Neural crest cell (in vitro differentiated cells): ENCODE data around the genes FOXN3 and NRDE2.

DNA sequence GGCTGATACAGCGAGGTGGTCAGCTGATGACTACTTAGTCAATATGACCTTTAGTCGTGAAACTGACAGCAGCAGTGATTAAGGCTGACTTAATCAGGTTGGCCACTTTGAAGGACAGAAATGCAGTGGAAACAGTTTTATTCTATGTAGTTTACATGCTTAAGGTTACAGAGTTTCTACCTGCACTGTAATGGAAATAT, 51.0 kb downstream of the ZC3H14 start:
- PRO-cap: no peak

- PRO-cap: no peak
Observed at GRCh38 chr14:89011689-89012768, 187.6 kb downstream of the TTC8 start.

DNA sequence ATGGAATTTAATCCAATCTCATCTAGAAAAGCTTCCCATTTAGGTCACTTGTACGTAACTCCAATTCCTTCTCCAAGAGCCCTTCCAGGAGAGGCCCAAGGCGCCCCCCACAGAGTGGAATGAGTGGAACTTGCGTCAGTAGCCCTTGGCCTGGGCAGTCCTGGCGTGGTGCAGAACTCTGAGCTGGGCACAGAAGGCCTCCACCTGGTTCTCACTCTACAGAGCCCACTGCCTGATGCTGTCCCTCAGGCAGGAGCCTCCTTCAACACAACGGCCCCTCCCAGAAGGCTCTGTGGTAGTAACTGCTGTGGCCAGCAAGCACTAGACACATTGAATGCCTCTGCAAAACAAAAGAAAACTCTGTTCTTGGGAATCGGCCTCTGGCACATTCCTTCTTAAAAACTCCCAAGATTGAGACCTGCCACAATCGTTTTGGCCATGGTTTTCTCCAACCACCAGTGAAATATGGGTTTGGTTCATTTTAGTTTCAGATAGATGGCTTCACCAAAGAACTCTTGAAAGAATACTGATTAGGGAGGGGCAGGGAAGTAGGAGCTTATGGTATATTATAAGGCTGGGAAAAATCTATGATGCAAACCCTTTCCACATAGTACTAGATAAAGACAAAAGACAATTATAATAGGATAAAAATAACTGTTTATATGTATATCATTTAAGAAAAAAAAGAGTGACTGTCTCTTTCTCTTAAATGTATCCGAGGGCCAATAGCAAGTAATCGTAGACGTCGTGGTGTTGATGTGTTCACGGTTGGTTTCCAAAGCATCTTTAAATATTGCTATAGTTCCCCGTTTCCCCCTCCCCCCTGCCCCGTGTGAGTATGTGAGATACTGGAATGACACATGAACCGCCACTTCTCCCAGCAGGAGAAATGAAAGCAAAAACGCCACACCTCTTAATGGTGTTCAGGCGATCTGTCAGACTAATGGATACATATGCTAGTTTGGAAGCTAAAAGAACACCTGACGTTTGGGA, 258.7 kb downstream of the FOXN3 start:
- PRO-cap: no peak

DNA sequence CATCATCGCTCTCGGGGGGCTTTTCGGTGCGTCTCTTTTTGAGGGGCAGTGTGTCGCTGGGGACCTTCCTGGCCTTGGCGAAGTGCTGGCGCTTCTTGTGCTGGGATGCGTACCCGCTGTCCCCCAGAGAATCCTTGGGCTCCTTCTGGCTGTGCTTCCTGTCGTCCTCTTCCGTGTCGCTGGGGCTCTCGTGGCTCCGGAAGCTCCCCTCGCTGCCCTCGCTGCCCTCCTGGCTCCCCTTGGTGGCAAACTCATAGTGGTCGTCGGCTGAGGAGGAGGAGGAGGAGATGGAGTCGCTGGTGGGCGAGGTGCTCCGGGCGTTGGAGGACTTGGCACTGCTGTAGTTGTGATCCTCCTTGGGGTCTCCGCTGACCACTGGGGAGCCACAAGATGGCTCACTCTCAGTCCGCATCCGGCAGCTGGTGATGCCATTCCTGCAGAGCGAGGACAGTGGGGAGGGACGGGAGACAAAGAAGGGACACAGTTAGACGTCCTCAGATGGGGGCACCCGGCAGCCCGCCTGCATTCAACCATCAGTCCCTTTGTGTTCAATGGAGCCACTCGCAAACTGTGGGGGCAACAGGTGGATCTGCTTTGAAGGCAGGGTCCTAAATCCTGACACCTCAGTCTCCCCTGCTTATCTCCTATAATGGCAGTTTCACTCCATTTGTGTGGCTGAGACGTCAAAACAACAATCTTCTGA, 254.3 kb downstream of the FOXN3 start:
- PRO-cap: no peak

DNA sequence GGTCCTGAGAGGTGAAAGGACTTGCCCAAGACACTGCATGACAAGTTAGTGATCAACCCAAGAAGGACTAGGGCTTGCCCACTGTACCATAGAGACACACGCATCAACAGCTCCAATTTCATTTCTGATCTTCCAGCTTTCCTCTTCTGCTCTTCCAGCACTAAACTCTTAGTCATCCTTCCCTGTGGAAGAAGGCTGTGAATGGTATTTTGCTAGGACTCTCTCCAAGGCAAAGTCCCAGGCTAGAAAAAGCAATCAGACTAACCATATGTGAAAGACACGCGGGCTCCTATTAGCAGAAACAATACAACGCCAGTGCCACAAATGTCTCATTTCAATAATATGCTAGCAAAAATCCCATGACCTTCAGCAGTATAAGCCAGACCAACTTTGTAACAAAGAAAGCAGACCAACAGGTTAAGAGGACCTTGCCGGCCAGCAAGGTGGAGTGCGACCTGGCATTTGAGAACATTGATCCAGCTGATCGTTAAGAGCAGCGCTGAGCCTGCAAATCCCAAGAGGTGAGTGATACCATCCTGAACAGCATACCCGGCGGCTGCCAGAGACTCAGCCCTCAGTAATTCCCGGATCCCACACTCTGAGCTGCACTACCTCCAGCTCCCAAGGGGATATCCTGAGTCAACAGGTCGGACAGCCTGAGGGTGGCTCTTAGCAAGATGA, 132.6 kb downstream of the FOXN3 start:
- PRO-cap: no peak

DNA sequence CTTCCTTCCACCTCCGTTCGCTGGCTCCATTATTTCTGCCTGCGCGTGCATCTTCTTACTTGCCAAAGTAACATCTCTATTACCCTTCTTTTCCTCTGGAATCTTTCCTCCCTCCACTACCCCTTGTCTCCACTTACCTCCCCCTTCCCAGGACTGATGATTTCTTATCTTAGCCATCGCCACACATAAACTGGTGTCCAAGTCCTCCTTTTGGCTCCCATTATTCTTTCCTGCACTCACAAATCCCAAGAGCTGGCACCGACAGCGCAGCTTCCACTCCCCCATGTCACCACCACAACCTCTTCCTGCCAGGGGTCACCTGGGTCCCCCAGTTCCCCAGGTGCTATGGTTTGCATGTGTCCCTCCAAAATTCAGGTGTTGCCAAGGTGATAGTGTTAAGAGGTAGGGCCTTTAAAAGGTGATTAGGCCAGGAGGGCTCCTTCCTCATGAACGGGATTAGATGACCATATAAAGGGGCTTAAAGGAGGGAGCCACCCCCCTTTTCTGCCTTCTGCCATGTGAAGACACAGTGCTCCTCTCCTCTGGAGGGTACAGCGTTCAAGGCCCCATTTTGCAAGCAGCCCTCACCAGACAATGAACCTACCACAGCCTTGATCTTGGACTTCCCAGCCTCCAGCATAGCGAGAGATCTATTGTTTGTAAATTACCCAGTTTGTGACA, 124.8 kb downstream of the FOXN3 start:
- PRO-cap: no peak

DNA sequence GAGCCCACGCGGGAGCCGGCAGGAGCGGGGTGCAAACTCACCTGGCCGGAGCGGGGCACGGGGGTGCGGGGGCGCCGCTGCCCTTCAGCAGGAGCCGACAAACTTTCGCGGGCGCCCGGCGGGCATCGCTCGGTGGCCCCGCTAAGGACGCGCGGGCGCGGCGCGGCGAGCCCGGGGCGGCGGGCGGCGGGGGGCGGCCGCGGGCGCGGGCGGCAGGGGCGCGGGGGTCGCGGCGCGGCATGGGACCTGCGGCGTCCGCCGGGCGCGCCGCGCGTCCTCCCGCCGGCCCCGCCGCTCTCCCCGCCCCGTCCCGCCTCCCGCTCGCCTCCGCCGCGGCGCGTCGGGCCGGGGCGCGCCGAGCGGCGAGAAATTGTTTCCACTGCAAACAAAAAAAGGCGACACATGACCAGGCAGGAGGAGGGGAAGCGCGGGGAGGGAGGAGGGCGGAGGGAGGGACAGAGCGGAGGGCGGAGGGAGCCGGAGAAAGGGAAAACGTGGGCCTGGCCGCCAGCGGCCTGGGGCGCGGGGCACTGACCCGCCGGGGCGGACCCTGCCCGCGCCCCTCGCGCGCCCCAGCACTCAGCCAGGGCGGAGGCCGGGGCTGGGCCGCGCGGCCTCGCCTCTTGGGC, at the start of gene FOXN3:
TSS of gene FOXN3 (minus strand) at position 404 of the 629 bp plus-strand sequence.
- PRO-cap: bidirectional peak, plus-strand start at position 578 of the sequence, minus-strand start at position 299 of the sequence

GRCh38 chr14:89564046-89565025, 147.3 kb upstream of the FOXN3 start:
- PRO-cap: no peak

- PRO-cap: no peak
Observed at GRCh38 chr14:89648445-89649159, 231.6 kb upstream of the FOXN3 start.

DNA sequence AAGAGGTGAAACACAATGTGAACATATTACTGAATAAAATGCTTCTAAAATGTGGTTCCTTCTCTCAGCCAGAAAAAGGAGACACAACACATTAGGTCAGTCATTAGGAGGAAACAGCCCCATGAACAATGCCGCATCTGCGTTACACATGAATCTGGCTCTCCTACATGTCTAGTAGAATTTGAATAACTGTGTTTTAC, 51.7 kb downstream of the EFCAB11 start:
- PRO-cap: no peak

DNA sequence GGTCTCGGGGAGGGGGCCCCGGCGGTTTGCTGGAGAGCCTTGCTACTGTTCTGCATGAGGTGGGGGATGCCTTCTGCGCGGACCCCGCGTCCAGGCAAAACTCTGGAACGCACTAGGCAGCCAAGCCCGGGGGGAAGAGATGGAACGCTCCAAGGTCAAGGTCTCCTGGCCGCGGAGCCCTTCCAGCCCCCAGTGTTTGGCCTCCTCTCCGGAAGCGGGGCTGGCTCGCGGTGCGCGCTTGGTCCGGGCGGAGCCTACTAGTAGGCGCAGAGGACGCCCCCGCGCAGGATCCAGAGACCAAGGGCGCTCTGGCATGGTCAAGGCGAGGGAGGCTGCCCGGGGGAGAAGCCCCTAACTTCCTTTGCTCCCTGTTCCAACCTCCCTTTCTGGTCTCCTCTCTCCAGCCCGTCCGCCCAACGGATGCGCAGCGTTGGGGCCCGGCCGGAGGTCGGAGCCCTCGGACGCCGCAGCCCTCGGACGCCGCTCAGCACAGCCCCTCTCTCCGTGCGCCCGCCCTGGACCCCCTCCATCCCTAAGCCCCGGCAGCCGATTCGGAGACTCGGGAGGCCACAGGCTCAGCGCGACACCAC, 741 bp upstream of the KCNK13 start:
- PRO-cap: no peak

GRCh38 chr14:90299501-90299905, 32.2 kb downstream of the NRDE2 start:
- PRO-cap: no peak

GRCh38 chr14:90331423-90332554, at the start of gene NRDE2:
NRDE2 (minus strand) TSS chr14:90331941.
- PRO-cap: bidirectional peak, plus-strand start at chr14:90331715, minus-strand start at chr14:90331644; bidirectional peak, plus-strand start at chr14:90332212, minus-strand start at chr14:90331941

DNA sequence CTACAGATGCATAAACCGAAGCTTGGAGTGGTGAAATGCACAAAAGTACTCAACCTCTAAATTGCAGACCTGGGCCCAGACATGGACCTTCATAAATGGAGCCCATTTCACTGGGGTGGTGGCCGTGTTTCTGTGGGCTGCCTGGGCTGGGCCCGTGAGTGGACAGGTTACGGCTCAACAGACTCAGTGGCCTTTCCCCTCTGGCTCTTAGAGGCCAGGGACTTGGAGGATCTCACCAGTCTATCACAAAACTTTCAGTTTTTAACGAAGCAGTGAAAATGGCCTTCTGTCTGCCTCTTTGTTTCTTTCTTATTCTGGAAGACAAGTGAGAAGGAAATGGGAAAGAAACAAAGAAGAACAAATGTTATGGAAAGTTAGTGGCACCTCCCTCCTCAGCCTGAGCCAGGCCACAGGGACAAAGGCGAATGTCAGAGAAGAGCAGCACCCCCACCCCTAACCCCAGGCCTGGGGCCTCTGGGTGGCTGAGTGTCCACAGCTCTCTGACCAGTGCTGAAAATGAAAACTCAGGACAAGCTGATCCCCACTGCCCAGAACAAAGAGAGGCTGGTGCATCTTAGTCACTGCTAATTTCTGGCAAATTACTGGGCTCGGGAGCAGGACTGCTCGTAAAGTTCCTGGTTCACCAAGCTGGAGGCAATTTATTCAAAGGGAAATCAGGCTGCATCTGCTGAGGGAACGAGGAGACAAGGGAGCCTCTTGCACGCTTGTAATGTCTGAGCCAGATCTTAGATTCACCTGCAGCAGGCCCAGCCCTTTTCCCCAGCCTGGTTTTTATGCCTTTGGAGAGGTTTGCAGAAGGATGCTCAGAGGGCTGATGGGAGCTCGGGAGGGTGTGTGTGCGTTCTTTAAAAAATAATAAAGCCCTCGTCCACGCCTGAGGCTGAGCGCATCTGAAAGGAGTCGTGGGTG, 43.1 kb downstream of the CALM1 start:
- PRO-cap: unidirectional peak, plus-strand start at position 456 of the sequence; bidirectional peak, plus-strand start at position 507 of the sequence, minus-strand start at position 518 of the sequence; unidirectional peak, minus-strand start at position 665 of the sequence

DNA sequence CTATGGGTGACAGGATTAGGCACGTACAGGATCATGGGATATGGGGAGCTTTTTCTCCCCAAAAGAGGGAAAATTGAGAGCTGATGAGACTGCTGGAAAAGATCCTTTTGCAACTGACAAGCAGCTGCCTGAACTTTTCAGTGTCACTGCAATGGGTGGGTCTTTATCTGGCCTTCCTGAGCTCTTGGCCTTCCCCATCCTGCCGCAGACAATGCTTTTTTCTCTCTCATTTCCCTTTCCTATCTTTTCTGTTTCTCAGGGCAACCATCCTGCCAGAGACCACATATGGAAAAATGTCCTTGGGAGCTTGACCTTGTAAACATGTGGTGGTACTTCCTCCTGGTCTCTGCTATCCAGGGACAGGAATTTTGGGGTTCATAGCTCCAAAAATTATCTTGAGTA, 75.8 kb downstream of the CALM1 start:
- PRO-cap: no peak

GRCh38 chr14:90521125-90521825, 124.4 kb downstream of the CALM1 start:
- PRO-cap: no peak

- PRO-cap: no peak
Observed at GRCh38 chr14:90606997-90607568, 209.1 kb downstream of the TTC7B start.

- PRO-cap: no peak
Observed at GRCh38 chr14:90696760-90697623, 119.2 kb downstream of the TTC7B start.

DNA sequence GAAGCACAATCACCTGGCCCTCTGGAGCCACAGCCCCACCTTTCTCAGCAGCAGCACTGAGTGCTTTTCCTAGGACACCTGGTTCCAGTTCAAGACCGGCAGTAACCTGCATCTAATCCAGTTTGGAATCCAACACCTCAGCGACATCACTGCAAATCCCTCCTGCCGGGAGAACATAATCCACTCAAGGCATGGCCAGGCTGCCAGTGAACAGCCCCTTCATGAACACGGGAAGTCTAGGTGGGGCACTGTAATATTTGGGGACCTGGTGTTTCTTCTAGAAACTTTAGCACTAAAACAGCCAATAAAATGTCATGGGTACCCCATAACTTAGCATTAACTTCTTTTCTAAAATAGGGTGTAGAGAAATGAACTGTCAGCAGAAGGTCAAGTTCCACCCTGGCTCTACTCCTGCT, 76.9 kb downstream of the TTC7B start:
- PRO-cap: no peak

DNA sequence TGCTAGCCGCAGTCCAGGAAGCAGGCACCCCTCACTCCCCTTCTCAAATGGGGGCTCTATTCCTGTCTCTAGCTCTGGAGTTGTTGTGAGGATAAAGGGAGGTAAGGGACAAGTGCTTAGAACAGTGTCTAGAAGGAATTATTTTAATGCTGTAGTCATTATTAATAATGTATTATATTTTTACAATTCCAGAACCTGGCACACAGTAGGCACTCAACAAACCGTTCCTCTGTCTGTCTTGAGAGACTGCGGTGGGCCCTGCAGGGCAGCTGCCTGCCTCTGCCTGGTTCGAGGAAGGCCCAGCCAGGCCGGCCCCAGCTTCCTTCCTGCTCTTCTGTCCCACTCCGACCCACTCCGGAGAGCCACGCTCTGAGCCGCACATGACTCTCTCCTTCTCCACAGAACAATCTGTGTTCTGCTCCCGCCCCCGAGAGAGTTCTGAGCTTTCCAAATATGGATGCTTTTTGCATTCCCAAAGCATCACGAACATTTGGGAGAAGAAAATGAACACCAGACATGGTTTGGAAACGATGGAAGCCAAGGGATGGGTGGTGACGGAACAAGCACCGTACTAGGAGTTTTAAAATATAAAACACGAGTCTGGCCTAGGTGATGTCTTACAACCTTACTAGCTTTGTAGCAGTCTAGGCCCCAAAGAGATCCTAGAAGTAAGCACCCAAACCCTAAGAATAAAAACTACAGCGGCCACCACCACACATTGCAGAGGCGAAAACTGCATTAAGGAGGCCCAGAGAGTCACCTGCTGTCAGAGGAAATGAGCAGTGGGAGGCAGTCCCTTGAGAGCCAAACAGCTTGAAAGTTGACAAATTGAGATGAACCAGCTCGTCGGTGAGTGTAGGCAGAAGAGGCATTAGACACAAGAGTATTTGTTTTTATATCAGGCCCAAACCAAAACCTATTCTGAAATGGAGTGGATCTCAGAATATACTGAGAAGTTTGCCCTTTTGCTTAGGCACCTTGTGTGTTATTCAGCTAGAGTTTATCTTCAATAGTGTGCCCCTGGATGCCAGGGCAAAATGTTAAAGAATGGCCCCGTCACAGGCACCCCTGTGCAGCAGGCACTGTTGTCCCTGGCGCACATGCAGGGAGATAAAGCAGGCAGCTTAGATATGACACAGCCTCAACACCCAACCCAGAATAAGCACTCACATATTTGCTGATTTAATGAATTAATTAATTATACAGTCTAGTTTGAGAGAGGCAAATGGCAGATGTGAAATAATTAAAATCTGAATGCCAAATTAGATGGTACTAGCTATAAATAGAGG, 57.0 kb downstream of the TTC7B start:
- PRO-cap: no peak